ENCODE data around the genes PRMT5, ACIN1, SLC7A8 and ZFHX2.

- PRO-cap, 5 experiments: peak in 5 of 5 experiments; most common plus-strand start chr14:22929609 (in 4); most common minus-strand start chr14:22929365 (in 5)
- RAMPAGE, long total RNA, 2 experiments: start-site peak on the plus strand in 1 of 2 experiments, at chr14:22929605-22929658 at its widest, 9 reads per replicate; start-site peak on the minus strand in 2 of 2 experiments, at chr14:22929359-22929386 at its widest, 74 to 229 reads per replicate
- RRBS: under 1% methylated on average over 8 of the region's 55 CpGs
These were observed at the start of gene PRMT5 for GRCh38 chr14:22928804-22930070. PRMT5 (minus strand) TSS chr14:22929376.

DNA sequence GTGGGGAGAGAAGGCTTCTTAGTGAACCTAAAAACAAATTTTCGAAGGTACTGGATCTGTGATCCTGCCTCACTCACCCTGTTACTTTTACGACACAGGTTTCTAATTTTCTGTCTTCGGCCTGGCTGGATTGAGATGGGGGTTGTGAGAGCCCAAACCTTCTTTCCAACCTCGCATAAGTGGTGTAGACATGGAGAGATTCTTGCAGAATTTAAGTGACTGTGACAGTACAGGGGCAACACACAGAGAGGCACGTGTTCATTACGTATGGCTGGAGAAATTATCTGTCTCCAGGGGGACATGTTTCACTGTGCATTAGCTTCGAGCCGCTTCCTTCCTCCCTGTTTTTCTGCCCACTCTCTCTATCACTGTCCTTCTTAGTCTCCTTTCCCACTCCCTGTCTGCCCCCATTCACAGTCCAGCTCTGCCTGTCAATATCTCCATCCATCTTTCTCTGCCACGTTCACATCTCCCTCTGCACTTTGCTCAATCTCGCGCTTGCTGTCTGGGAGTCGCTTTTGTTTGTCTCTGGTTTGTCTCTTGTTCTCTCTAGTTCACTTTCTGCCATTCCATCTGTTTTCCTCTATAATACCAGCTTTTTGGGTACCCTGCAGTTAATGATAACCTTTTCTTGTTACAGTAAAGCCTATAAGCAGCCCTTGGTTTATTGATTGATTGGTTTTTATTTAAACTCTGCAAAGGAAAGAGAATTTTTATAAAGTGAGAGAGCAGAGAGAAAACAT is 11.5 kb upstream of the C14orf93 start:
- PRO-cap, 5 experiments: peak in 1 of 5 experiments; most common minus-strand start position 582 of the sequence (in 1)
- RAMPAGE, long total RNA, 2 experiments: no peak in any of the 2 experiments
- RRBS: no CpG with 5 or more reads among the region's 12 CpGs

- PRO-cap, 5 experiments: no peak in any of the 5 experiments
- RAMPAGE, long total RNA, 2 experiments: no peak in any of the 2 experiments
- RRBS: no CpG with 5 or more reads among the region's 23 CpGs
These were observed 1.9 kb upstream of the CDH24 start for GRCh38 chr14:23059204-23059641.

- PRO-cap, 5 experiments: no peak in any of the 5 experiments
- RAMPAGE, long total RNA, 2 experiments: no peak in any of the 2 experiments
- RRBS: no CpG with 5 or more reads among the region's 10 CpGs
These were observed 3.2 kb downstream of the ACIN1 start for GRCh38 chr14:23091434-23092370.

- PRO-cap, 5 experiments: peak in 5 of 5 experiments; most common plus-strand start chr14:23095560 (in 5); most common minus-strand start chr14:23095119 (in 3)
- RAMPAGE, long total RNA, 2 experiments: start-site peak on the plus strand in 2 of 2 experiments, at chr14:23095493-23095561 at its widest, 293 to 600 reads per replicate; start-site peak on the minus strand in 2 of 2 experiments, at chr14:23095117-23095148 at its widest, 499 to 1,595 reads per replicate
- RRBS: 3% methylated on average over 6 of the region's 58 CpGs
These were observed at the start of gene ACIN1 for GRCh38 chr14:23094945-23095674. ACIN1 (minus strand) TSS chr14:23095136.

- PRO-cap, 5 experiments: no peak in any of the 5 experiments
- RAMPAGE, long total RNA, 2 experiments: no peak in any of the 2 experiments
- RRBS: no CpG with 5 or more reads among the region's 10 CpGs
These were observed 1.6 kb upstream of the CEBPE start for GRCh38 chr14:23120452-23121294.

GRCh38 chr14:23153523-23153832 is 30.0 kb downstream of the SLC7A8 start:
- PRO-cap, 5 experiments: no peak in any of the 5 experiments
- RAMPAGE, long total RNA, 2 experiments: no peak in any of the 2 experiments
- RRBS: no CpG with 5 or more reads among the region's 3 CpGs

DNA sequence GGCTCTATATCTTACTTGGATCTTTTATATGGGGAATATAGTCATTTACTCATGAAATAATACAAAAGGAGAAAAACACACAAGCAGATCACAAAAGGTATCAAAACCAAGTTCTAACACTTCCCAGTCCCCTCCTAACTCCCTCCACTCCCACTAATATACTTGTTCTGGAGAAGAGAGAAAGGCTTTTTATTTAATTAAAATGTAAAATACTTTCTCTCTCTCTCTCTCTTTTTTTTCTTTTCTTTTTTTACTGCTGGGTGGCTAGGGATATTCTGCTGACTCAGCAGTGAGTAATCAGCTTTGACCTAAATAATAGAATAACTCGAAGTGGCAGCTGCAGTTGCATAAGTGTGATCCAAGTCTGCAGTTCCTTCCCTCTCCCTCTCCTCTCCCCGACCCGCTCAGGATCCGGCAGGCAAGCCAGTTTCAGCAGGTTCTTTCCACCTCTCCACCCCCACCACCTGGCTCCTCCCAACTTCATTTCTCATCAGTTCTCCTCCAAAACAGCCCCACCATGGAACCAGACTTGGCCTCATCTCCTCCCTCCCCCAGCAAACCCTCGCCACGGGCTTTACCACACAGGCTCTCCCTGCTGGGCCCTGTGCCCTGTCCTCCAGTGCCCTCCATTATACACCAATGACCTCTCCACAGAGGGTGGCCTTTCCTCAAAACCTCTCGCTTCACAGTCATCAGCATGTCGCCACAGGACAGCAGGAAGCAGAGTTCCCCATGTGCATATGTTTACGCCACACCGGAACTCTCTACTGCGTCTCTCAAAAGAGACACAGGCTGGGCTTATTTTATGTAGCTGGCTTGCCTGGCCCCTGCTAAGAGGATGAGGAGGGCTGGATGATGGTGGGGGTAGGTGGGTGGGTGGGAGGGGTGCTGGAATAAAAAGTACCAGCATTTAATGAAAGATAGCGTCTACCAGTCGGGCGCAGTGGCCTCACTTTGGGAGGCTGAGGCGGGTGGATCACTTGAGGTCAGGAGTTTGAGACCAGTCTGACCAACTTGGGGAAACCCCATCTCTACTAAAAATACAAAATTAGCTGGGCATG is 22.4 kb downstream of the SLC7A8 start:
- PRO-cap, 5 experiments: peak in 3 of 5 experiments; most common plus-strand start position 342 of the sequence (in 1); most common minus-strand start position 641 of the sequence (in 3)
- RAMPAGE, long total RNA, 2 experiments: no peak in any of the 2 experiments
- RRBS: no CpG with 5 or more reads among the region's 15 CpGs

DNA sequence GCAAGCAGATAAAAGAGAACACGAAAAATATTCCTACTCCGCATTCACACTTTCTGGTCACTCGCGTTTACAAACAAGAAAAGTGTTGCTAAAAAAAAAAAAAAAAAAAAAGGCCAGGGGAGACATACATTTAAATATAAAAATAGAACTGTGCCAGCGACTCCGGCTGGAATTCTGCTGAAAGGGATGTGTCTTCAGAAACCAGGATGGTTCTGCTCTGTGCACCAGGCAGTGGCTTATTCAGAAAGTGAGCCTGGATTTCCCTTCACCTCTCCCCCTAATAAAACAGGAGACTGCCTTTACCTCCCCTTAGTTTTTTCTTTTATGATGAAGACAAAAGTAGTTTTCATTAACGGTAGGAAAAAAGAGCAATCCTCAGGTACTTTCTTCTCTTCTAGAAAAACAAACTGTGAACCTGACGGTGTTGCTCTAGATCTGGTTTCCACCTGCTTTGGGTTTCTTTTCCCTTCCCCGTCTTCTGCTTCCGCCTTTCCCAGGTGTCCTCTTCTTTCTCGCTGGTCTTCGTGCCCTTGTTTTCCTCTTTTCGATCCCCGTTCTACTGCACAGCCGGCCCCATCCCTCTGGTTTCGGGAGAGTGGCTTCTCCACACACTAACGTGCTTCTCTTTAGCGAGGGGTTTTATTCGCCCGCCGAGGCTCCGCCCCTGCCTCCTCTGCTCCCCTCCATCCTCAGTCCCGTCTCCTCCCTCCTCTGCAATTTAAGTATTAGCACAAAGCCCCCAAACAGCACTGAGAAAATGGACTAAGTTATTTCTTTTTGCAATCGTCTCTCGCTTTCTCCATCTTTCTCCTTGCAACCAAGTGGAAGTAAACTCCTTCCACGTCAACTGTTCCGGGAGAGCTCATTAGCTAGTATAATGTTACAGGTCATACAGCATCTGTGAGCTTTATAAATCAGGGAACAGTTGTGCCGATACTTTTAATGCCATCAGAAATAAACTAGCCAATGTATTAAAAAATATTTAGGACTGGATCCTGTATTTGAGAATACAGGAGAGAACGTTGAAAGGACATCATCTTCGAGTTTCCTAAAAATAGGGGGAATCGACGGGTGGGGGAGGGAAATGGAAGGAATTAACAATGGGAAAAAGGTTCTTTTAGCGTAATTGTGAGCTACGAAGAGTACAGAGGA is at the start of gene SLC7A8:
TSS of gene SLC7A8 (minus strand) at position 613 of the 1,152 bp plus-strand sequence.
- PRO-cap, 5 experiments: peak in 5 of 5 experiments; most common minus-strand start position 616 of the sequence (in 4)
- RAMPAGE, long total RNA, 2 experiments: start-site peak on the minus strand in 2 of 2 experiments, centred at positions 603 to 614 of the sequence, 49 to 153 reads per replicate
- RRBS: no CpG with 5 or more reads among the region's 34 CpGs

DNA sequence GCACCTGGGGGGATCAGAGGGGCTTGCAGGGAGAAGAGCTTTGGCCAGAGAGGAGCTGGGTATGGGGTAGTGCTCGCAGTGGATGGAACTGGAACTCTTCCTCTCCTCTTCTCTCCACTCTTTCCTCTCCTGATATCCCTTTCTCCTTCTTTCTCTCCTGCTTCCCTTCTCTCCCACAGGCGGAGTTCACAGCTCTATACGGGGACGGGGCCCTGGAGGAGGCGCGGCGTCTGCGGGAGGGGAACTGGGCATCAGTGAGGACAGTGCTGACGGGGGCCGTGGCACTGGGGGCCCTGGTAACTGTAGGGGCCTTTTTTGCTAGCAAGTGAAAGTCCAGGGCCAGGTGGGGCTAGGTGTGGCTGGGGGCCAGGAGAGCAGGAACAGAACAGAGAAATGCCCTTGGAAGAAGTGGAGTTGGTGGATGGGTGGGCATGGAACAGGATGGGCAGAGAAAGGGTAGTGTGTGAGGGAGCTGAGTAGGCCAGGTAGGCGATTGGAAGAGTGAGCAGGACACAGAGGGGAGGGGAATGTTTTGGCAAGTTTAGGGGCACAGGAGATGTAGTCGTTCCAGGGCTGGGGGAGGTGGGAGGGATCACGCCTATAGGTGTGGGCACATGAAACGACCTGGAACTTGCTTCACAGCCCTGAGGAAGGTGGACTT is 2.1 kb downstream of the BCL2L2 start:
- PRO-cap, 5 experiments: no peak in any of the 5 experiments
- RAMPAGE, long total RNA, 2 experiments: no peak in any of the 2 experiments
- RRBS: no CpG with 5 or more reads among the region's 14 CpGs

DNA sequence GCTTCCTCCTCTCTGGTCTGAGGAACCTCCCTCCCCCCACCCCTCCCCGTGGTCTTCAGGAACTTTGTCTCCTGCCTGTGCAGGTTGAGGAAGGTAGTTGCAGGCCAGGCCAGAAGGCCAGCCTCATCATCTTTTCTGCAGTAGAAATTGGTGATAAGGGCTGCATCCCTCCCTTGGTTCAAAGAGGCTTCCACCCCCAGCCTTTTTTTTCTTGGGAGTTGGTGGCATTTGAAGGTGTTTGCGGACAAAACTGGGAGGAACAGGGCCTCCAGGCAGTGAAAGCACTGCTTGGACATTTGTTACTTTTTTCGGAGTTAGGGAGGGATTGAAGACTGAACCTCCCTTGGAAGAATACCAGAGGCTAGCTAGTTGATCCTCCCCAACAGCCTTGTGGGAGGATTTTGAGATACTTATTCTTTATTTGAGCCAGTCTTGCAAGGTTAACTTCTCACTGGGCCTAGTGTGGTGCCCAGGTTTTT is 3.1 kb downstream of the PABPN1 start:
- PRO-cap, 5 experiments: no peak in any of the 5 experiments
- RAMPAGE, long total RNA, 2 experiments: no peak in any of the 2 experiments
- RRBS: no CpG with 5 or more reads among the region's 3 CpGs

DNA sequence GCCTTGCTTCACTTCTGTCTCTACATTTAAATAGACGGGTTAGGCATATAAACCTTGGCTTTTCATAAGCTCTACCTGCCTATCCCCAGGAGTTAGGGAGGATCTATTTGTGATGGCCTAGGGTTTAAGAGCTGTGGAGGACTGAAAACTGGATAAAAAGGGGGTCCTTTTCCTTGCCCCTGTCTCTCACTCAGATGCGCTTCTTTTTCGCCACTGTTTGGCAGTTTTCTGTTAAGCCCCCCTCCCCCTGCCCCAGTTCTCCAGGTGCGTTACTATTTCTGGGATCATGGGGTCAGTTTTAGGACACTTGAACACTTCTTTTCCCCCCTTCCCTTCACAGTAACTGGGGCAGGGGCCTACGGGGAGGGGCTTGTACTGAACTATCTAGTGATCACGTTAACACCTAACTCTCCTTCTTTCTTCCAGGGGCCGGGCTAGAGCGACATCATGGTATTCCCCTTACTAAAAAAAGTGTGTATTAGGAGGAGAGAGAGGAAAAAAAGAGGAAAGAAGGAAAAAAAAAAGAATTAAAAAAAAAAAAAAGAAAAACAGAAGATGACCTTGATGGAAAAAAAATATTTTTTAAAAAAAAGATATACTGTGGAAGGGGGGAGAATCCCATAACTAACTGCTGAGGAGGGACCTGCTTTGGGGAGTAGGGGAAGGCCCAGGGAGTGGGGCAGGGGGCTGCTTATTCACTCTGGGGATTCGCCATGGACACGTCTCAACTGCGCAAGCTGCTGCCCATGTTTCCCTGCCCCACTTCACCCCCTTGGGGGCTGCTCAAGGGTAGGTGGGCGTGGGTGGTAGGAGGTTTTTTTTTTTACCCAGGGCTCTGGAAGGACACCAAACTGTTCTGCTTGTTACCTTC is 3.8 kb downstream of the PABPN1 start:
- PRO-cap, 5 experiments: no peak in any of the 5 experiments
- RAMPAGE, long total RNA, 2 experiments: no peak in any of the 2 experiments
- RRBS: no CpG with 5 or more reads among the region's 12 CpGs

DNA sequence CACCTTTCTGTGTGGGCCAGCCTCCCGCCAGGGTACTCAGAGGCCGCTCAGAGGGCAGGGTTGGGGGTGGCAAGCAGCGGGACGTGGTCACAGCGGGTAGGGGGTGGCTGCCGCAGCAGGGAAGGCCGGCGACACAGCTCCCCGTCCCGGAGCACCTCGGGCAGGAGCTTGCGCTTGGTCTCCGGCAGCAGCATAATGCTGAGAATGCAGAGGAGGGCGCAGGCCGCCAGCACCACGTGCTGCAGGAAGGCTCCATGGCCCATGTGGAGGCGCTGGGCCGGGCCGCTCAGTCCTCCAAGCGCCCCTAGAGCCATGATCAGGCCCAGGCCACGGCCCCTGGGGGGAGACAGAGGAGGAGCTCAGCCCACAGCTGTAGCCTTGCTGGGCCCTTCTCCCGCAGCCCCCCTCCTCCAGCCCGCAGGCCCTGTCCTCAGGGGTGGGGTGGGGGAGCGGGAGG is 6.1 kb downstream of the SLC22A17 start:
- PRO-cap, 5 experiments: no peak in any of the 5 experiments
- RAMPAGE, long total RNA, 2 experiments: no peak in any of the 2 experiments
- RRBS: 83% methylated on average over 5 of the region's 24 CpGs

DNA sequence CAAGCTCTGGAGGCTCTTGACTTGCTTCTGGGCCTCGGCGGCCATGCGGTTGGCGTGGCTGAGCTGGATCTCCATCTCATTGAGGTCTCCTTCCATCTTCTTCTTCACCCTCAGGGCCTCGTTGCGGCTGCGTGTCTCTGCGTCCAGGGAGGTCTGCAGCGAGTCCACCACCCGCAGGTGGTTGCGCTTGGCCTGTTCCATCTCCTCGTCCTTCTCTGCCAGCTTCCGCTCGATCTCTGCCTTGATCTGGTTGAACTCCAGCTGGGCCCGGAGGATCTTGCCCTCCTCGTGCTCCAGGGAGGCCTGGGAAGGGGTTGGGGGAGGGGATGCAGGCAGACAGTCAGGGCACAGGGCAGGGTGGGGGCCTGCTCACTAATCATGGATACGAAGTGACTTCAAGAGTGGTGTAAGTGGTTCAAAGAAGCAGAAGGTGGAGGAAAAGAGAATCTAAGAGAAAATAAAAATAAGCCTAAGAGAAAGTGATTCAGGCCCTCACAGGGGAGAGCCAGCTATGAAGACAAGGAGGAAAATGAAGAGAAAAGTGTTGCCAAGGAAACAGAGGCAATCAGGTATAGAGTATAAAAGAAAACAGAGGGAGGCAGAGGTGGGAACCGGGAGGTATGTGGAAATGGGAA is 8.1 kb upstream of the MYH6 start:
- PRO-cap, 5 experiments: no peak in any of the 5 experiments
- RAMPAGE, long total RNA, 2 experiments: no peak in any of the 2 experiments
- RRBS: no CpG with 5 or more reads among the region's 18 CpGs

DNA sequence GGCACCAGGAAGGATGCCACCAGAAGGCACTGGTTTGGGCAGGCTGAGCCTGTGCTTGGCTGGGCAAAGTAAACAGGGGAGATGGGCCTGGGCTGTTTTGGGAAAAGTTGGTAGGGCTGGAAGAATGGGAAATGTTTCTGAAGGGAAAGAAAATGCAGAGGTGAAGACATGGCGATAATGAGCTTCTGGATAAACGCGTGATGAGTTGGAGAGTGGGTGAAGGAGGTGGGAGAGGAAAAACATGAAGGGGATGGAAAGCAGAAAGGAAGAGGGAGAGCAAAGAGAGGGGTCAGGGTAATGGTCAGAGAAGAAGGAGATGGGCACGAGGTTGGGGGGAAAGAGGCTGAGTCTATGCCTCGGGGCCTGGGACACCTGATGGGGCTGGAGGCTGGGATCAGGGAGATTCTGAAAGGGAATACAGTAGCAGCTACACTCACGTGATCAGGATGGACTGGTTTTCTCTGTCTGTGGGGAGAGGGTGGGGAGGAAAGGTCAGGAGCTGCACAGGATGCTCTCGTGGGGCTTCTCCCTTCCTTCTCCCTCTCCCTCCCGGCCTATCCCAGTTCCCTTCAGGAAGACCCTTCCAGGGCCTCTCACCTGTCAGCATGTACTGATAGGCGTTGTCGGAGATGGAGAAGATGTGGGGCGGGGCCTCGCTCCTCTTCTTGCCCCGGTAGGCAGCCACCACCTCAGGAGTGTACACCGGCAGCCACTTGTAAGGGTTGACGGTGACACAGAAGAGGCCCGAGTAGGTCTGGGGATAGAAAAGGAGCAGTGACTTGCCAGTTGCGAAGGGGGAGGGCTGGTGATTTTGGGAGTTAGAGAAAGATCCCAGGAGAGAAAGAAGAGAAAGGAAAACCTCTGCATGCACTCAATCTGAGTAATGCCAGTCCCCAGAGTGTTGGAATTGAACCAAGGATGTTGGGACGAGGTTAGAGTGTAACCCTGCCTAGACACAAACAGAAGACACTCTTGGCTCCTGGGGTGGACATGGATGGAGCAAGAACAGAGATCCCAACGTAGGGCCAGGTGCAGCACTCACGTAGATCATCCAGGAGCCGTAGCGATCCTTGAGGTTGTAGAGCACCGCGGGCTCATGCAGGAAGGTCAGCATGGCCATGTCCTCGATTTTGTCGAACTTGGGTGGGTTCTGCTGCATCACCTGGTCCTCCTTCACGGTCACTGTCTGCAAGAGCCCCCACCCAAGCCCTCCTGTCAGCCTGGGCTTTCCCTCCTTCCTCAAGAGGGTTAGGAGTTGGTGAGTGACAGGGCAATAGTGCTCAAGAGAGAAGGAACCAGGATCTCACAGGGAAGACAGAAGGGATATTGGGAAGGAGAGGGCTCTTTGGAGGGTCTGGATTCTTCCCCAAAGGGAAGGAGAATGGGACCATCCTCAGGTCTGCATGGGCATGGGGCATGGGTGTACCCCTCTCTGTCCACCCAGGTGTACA is 2.9 kb downstream of the MYH7 start:
- PRO-cap, 5 experiments: no peak in any of the 5 experiments
- RAMPAGE, long total RNA, 2 experiments: no peak in any of the 2 experiments
- RRBS: no CpG with 5 or more reads among the region's 27 CpGs

- PRO-cap, 5 experiments: no peak in any of the 5 experiments
- RAMPAGE, long total RNA, 2 experiments: no peak in any of the 2 experiments
- RRBS: no CpG with 5 or more reads among the region's 7 CpGs
These were observed 13.8 kb downstream of the NGDN start for GRCh38 chr14:23483321-23483718.

- PRO-cap, 5 experiments: no peak in any of the 5 experiments
- RAMPAGE, long total RNA, 2 experiments: no peak in any of the 2 experiments
- RRBS: no CpG with 5 or more reads among the region's 4 CpGs
These were observed 24.7 kb downstream of the NGDN start for GRCh38 chr14:23494165-23494716.

DNA sequence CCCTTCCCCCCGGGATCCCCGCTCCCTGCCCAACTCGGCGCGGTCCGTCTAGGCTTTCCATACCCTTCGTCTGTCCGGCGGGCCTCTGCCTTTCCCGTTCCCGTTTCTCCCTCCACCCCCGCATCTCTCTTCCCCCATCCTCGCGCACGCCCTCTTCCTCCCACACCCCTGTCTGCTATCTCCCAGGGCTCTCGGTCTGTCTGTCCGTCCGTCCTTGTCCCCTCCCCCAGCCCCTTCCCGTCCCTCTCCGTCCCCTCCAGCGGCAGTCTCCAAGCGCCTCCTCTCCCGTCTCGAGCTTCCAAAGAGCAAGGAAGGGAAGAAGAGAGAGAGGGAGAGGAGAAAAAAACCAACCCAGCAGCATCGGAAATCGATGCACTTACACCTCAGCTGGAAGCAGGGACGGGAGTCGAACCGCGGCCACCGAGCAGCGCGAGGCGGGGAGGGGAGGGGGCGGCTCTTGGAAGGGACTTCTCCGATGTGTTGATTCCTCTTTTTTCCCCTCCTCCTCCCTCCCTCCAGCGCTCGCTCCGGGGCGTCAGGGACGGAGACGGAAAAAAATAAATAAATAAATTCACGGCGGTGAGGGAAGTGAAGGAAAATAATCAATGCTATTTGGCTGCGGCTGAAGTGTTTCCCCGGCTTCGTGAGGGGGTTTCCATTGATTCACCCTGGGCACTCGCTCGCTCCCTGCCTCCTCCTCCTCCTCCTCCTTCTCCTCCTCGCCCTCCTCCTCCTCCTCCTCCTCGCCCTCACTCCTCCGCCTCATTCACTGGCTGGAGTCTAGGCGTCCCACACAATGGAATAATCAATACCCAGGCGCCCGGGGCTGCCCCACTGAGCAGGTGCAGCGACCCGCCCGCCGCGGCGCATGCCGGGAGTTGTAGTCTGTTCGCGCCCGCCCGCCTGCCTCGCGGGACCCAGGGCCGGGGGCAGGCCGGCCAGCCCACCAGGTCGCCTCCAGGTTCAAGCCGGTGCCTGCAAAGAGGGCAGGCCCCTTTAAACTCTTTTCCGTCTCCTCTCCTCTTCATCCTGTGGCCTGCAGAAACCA is at the start of gene ZFHX2:
TSS of gene ZFHX2 (minus strand) at position 803 of the 1,048 bp plus-strand sequence.
- PRO-cap, 5 experiments: peak in 4 of 5 experiments; most common plus-strand start position 883 of the sequence (in 3); most common minus-strand start position 771 of the sequence (in 2)
- RAMPAGE, long total RNA, 2 experiments: no peak in any of the 2 experiments
- RRBS: 2% methylated on average over 29 of the region's 73 CpGs

DNA sequence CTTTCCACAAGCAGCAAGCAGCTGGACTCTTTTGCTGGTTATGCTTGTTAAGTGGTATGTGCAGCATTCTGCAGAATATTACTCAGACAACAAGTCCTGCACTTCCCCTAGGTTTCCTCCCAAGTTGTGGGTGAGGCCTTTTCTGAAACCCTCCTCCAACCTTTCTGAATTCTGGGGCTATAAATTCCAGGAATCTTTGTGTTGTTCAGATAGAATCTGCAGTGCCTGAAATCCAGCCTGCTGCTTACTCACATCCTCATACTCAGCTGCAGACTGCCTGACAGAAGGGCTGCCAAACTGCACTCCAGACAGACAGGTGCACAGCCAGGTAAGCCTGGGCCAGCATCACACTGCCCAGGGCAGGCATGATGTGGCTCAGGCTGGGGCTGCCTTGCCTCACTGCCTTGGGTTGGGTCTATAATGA is 6.2 kb upstream of the DHRS2 start:
- PRO-cap, 5 experiments: no peak in any of the 5 experiments
- RAMPAGE, long total RNA, 2 experiments: no peak in any of the 2 experiments

GRCh38 chr14:24183160-24183882 is 5.3 kb downstream of the IPO4 start:
- PRO-cap, 5 experiments: no peak in any of the 5 experiments
- RAMPAGE, long total RNA, 2 experiments: no peak in any of the 2 experiments
- RRBS: no CpG with 5 or more reads among the region's 14 CpGs

Data from liver (tissue), 9 donors.